Peyer's patch (tissue), 4 donors: ENCODE data around the genes SLC25A19, CASKIN2 and SAP30BP.

DNA sequence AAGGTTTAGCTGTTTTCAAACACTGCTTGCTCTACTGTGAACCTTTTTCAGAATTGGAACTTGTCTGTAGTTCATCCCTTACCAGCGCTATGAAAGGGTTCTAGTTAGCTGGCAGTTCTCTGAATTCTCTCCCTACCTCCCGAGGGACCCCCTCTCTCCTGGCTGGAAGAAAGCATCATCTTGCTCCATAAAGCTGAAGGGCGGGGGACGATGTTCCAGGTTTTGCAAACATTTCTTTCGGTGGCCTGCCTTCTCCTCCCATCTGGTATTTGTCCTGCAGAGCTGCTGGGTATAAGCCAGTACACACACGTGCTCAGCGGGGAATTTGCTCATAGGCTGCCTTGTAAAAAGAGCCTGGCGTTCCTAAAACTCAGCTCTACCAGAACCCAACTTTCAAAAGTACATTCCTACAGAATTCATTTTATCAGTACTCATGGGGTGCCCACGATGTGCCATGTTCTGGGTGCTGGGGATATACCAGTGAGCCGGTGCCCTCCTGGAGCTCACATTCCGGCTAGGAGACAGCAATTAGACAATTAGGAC, 665 bp upstream of the MRPL58 start:
- PRO-cap: unidirectional peak, minus-strand start at position 264 of the sequence
- RAMPAGE, long total RNA, 4 experiments: no peak in any of the 4 experiments

DNA sequence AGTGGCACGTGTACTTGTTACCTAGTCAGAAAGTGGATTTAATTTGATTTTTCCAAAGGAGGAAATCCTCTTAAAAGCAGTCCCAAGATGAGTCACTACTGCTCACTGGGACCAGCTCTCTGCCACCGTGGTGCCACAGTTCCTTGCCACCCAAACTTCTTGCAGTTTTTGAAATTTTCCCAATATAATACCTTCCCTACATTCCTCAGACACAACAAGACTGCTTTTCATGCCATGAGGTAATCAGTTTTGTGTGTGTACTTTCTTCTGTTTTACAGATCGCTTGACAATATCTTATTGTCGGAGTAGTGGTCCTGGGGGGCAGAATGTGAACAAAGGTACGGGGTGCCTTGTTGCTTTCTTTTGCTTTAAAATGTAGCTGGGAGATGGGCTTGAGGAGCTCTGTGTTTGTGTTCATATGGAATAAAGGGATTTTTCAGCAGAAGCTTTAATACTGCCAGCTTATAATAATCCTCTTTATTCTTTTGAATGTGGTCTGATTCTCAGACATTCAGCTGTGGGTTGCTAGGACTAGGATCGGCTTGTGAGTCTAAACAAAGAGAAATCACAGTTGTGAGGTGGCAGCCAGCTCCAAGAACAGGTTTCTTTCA, 7.1 kb downstream of the MRPL58 start:
- PRO-cap: no peak
- RAMPAGE, long total RNA, 4 experiments: no peak in any of the 4 experiments

GRCh38 chr17:75044504-75045576, 1.9 kb downstream of the ATP5PD start:
- PRO-cap: no peak
- RAMPAGE, long total RNA, 4 experiments: no peak in any of the 4 experiments

DNA sequence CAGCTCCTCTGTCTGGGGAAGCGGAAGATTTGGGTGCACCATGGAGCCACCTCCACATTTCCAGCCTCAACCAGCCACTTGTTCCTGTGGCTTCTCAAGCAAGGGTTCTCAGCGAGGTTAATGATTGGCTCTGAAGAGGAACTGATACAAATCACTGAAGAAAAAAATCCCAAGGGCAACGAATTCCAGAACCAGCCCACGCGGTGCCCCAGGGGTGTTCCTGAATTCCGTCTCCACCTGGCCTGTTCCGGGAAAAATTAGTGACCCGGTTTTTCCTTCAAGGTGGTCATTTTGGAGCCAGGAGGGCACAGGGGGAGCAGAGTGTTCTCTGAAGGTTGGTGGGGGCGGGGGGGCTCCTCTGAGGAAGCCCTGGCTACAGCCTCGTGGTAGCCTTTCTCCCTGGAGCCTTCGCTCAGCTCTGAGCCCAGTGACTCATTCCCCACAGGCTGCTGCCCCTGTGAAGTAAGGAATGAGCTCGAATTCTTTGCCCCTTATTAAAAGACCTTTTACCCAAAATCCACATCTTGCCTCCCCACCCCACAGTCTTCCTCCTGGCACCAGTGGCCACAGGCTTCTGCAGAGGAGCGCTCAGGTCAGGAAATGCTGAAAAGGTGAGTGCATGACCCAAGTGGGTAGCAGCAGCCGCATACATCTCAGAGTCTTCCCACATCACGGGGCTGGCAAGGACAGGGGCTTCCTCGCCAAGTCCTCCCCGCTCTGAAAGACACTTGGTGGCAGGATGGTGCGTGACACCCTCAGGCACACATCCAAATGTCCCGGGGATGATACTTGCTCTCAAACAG, 9.0 kb upstream of the SLC16A5 start:
- PRO-cap: no peak
- RAMPAGE, long total RNA, 4 experiments: no peak in any of the 4 experiments

- PRO-cap: bidirectional peak, plus-strand start at chr17:75244756, minus-strand start at chr17:75244636; bidirectional peak, plus-strand start at chr17:75244884, minus-strand start at chr17:75244778
- RAMPAGE, long total RNA, 4 experiments: no peak in any of the 4 experiments
Observed at GRCh38 chr17:75244560-75245198, 16.7 kb downstream of the GGA3 start.

DNA sequence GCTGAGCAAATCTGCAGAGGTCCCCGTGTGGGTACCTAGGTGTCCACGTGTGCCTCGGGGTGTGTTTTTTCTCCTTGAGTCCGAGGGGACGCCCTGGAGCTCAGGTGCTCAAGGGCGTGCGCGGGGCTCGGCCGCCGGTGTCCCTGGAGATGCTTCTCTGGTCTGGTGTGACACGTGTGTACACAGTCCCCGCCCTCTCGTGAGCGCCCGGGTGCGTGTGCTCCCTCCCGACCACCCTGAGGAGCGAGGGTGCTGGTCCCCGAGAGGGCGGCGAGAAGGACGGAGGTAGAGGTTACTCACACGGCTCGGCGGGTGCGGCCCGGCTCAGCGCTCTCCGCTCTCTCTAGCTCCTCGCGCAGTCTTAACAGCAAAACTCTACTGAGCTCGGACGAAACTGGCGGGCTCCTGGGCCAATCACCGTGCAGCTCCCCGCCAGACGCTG, at the start of gene SLC25A19:
TSS of gene SLC25A19 (minus strand) at position 380 of the 442 bp plus-strand sequence.
- PRO-cap: unidirectional peak, minus-strand start at position 145 of the sequence; bidirectional peak, plus-strand start outside the sequence, minus-strand start at position 345 of the sequence
- RAMPAGE, long total RNA, 4 experiments: start-site peak on the minus strand in 4 of 4 experiments, centred at positions 271 to 359 of the sequence, 7 to 22 reads per replicate

DNA sequence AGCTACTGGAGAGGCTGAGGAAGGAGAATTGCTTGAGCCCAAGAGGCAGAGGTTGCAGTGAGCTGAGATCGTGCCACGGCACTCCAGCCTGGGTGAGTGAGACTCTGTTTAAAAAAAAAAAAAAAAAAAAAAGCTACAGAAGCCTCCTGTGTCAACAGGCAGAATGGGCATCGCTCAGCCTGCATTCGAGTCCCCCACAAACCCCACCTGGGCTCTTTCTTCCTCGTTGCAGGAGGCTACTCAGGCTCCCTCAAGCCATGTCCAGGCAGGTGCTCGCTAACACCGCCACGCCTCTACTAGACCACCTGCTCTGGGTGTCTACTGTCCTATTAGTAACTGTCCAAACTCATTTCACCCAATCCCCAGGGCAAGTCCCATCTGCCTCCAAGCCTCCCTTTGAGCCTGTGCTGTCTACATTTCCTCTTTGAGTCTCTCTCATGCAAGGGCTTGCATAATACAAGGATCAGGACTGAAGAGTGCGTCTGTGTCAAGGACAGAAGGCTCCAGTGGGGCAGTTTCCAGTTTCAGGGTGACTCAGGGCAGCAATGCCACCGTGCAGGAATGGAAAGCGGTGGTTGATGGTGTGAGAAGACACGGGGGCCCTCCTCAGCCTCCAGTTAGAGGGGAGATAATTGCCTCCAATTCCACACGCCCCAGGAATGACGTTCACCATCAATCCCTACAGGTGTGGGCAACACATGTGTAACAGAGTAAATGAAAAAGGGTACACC, 24.5 kb upstream of the SLC25A19 start:
- PRO-cap: bidirectional peak, plus-strand start at position 521 of the sequence, minus-strand start at position 398 of the sequence
- RAMPAGE, long total RNA, 4 experiments: no peak in any of the 4 experiments

GRCh38 chr17:75341453-75341859, 52.2 kb upstream of the SLC25A19 start:
- PRO-cap: no peak
- RAMPAGE, long total RNA, 4 experiments: no peak in any of the 4 experiments

DNA sequence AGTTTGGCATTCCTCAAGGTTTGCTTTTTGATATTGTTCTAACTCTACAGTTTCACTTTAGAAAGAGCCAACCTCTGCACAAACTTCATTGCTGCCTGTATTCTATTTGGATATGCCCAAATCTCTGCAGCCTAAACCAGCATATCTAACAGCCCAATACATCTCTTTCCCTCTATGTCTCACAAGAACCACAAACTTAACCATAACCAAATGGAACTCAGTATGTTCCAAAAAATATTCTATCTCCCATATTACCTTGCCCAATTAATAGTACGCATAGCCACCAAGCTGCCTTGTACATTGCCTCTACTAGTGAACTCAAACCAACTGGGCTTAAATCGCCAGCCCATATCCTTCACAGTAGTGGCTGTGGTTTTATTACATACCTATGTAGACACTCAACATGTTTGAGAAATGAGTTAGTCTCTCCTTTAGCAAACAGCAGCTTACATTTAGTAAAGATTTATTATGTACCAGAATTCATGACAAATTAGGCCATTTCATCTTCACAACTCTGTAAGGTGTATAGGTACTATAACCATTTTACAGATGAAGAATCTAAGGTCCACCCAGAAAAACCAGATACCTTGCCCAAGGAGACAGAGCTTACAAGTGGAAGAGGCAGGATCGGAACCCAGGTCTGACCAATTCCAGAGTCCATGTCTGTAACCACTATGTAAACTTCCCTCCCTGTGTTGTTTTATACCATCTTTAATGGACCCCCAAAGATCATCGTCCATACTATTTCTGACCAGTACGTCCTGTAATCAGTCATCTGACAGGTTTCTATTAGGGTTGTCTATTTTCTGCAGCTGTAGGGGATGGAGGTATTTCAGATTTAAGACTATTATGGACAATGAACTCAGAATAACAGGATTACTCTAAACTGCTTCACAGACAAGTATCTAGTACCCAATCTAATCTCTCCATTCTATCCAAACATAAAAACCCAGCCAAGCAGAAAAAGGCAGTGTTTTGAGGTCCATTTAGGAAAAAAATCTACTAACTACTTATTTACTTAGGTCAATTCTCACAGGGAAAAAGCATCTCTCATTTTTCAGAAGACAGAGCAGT, 41.2 kb downstream of the GRB2 start:
- PRO-cap: no peak
- RAMPAGE, long total RNA, 4 experiments: no peak in any of the 4 experiments

- PRO-cap: unidirectional peak, plus-strand start at chr17:75429028
- RAMPAGE, long total RNA, 4 experiments: no peak in any of the 4 experiments
Observed at GRCh38 chr17:75428755-75429330, 23.4 kb upstream of the GRB2 start.

- PRO-cap: no peak
- RAMPAGE, long total RNA, 4 experiments: no peak in any of the 4 experiments
Observed at GRCh38 chr17:75430372-75430912, 25.0 kb upstream of the GRB2 start.

- PRO-cap: unidirectional peak, minus-strand start at chr17:75457451
- RAMPAGE, long total RNA, 4 experiments: no peak in any of the 4 experiments
Observed at GRCh38 chr17:75456768-75457649, 574 bp downstream of the TMEM94 start.

GRCh38 chr17:75515196-75516030, at the start of gene CASKIN2:
Gene CASKIN2 (minus strand): TSS chr17:75515537.
- PRO-cap: bidirectional peak, plus-strand start at chr17:75515708, minus-strand start at chr17:75515602
- RAMPAGE, long total RNA, 4 experiments: start-site peak on the plus strand in 1 of 4 experiments, at chr17:75515625-75515657 at its widest, 7 reads per replicate; start-site peak on the minus strand in 3 of 4 experiments, at chr17:75515461-75515556 at its widest, 17 to 29 reads per replicate

- PRO-cap: bidirectional peak, plus-strand start at chr17:75525033, minus-strand start at chr17:75525123; bidirectional peak, plus-strand start at chr17:75525697, minus-strand start at chr17:75525485
- RAMPAGE, long total RNA, 4 experiments: start-site peak on the minus strand in 2 of 4 experiments, at chr17:75525314-75525491 at its widest, 5 to 17 reads per replicate
Observed at GRCh38 chr17:75524867-75525646, 440 bp upstream of the LLGL2 start.

- PRO-cap: no peak
- RAMPAGE, long total RNA, 4 experiments: no peak in any of the 4 experiments
Observed at GRCh38 chr17:75621509-75621892, 11.7 kb upstream of the SMIM5 start.

GRCh38 chr17:75638784-75639303, 5.6 kb downstream of the SMIM5 start:
- PRO-cap: no peak
- RAMPAGE, long total RNA, 4 experiments: no peak in any of the 4 experiments

DNA sequence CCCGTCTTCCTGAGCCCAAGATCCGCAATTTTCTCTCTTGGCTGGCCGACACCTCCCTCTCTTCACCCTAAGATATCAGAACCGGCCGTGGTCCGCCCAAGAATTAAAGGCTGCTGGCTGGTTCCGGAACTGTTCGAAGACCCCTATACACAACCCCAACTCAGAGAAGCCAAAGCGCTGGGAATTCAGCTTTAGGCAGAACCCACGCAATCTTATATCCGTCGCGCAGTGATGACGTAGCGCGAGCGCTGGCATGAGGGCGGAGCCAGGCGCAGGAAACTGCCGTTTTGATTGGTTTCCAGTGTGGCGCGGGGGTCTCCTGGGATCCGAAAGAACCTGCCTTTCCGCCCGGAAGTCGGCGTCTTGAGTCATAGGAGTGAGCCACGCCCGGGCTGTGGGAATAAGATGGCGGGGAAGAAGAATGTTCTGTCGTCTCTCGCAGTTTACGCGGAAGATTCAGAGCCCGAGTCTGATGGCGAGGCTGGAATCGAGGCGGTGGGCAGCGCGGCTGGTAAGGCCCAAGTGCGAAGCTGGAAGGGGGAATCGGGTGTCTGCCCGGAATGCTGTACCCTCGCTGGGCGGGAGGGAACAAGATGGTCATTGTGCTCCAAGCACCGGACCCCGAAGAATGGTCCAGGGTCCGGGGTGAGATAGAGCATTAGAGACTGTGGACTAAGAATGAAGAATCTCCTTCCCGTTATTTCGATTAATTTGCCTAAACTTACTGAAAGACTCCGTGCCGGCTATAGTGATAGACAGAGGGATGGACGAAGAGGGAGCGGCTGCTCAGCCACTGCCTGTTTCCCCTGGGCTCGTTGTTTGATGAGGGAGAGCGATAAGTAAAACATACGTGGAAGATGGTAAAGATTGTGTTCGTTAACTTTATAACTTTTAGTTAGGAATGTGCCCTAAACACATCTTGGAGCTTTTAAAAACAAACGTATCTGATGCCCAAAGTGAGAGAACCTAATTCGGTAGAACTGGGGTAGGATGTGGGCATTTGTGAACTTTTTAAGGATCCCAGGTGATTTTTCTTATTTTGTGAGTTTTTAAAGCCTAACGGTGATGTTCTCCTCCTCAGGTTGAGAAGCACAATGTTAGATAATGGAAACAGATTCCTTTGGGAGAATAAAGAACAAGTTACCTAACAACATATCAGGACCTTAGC, at the start of gene SAP30BP:
TSS of gene SAP30BP (plus strand) at position 371 of the 1,168 bp plus-strand sequence.
- PRO-cap: bidirectional peak, plus-strand start at position 361 of the sequence, minus-strand start at position 214 of the sequence
- RAMPAGE, long total RNA, 4 experiments: start-site peak on the plus strand in 4 of 4 experiments, centred at positions 382 to 388 of the sequence, 297 to 1,113 reads per replicate; start-site peak on the minus strand in 3 of 4 experiments, centred at positions 213 to 216 of the sequence, 13 to 73 reads per replicate

DNA sequence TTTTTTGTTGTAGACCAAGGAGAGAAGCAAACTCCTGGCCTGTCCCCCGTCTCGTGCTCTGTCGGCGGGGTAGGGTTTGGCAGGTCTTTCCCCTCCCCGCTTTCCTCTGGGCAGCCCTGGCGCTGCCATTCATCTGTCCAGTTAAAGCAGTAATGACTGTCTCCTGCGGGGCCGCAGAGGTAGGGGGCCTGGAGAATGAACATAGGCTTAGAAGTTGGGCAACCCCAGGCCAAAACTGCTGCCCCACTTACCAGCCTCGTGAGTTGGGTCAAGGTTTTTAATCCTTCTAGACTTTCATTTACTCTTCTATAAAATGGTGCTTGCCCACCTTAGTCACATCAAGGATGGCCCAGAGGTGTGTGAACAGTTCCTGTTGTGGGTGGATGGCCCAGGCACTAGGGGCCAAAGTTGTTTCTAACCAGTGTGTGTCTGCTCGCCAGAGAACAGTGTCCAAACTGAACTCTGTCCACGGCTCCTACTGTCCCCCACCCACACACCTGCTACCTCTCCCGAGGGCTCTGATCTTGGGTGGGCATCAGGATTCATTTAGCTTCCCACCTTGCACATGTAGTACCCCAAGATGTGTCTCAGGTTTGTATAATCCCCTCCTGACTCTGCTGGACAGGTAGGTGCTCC, 13.1 kb upstream of the ITGB4 start:
- PRO-cap: no peak
- RAMPAGE, long total RNA, 4 experiments: no peak in any of the 4 experiments

- PRO-cap: no peak
- RAMPAGE, long total RNA, 4 experiments: no peak in any of the 4 experiments
Observed at GRCh38 chr17:75773159-75773701, 6.3 kb downstream of the H3-3B start.

DNA sequence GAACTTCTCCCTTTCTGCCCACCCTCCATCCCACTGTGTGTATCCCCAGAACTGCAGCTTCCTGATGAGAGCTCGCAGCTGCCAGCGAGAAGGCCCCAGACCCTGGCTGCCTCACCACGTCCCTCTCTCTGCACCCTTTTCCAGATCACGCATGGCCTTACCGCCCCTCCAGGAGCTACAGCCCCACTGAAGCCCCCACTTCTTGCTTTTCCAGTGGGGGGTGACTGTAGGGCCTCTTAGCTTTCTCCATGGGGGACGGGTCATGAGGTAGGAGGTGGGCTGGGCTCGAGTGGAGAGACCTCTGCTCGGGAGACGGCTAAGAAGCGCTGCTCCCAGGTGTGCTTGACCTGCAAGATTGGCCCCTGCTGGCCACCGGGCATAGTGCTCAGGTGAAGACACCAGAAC, 5.9 kb downstream of the H3-3B start:
- PRO-cap: no peak
- RAMPAGE, long total RNA, 4 experiments: no peak in any of the 4 experiments